SEM (cell line): ENCODE data around the genes TRIM67 and NTPCR.

DNA sequence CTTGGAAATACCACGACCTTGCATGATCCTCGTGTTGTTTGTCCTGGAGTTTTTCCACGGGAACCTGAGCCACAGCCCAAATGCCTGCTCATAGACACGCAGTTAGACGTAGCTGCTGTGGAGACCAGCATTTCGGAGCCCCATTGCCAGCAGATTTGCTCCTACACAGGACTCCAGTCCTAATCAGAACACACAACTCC is 163.2 kb downstream of the GALNT2 start:
- PRO-cap, result no peak

DNA sequence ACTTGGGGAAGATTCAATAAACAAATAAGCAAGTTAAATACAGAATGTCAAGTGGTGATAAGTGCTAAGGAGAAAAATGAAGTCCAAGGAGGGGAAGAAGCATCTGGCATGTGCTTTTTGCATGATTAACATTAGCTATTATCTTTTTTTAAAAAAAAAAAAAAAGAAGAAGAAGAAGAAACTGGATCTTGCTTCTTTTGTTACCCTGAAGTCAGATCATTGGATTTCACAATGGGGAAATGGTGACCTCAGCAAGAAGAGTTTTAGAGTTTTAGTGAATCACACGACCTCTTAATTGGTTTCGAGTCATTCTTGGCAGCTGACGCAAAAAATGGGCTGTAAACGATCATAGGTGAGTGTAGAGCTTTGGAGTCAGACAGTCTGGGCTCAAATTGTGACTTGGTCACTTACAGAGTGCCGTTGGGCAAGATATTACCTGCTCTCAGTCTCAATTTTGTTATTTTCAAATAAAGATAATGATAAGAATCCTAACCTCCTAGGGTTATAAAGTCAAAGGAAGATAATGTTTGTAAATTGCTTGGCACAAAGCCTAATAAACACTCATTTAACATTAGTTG is 33.3 kb upstream of the PGBD5 start:
- PRO-cap, result no peak

DNA sequence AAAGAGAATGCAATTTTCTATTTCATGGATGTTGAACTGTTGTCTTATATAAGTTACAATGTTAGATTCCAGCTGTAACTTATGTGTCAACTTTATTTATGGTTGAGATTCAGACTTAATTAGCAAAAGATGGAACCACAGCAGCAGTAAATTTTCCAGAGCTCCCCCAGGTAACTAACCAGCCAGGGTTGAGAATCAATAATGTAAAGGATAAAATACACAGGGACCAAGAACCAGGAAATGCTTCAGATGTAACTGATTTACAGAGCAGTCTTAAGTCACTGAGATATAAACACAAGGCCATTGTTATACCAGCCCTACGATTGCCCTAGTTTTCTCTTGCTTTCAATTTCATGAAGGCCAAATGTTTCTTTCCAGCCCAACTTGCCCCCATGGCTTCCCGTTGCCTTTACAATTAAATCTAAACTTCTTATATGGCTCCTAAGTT is 70.2 kb upstream of the COG2 start:
- PRO-cap, result no peak

DNA sequence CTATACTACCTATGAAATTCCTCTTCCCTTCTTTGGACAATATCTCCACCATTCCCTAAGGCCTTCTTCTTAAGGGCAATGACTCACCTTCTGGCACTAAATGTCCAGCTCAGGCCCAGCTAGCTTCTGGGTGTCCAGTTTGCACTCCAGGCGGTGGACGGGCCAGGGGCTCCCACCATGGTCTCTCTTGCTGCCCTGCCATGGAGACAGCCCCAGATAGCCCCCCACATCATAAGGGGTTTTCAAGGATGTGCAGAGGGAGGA is 43.8 kb downstream of the C1orf198 start:
- PRO-cap, result no peak

DNA sequence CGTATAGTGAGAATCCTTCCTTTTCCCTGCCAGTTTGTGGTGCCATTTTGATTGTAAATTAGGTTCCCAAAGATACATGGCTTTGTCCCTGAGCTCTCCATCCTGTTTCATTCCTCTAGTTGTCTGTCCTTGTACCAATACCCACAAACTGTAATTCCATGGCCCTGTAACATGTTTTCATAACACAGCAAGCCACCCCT is 33.4 kb downstream of the C1orf198 start:
- PRO-cap, result no peak

DNA sequence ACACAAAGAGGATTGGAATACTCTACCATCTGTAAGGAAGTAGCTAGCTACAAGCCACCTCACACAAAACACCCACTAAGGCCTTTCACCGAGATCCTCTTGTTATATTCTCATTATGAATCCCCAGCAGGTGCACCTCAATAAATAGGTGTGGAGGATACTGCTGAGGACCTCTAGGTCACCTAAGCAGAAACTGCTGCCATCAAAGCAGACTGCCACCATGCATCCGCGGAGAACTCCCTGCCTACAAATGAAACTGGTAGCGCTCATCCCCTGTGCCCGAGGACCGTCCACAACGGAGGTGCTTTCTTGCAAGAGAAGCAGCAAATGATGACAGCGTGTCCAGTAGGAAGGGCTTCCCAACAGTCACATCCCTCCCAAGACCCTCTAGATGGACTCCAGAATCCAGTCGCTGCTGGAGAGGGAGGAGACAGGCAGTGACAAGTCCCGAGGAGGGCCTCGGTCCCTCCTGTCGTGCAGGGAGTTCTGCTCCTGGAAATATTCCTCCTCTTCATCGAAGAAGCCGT is 20.5 kb downstream of the FAM89A start:
- PRO-cap, result no peak

- PRO-cap, result no peak
Observed at GRCh38 chr1:231161662-231162445, at the start of gene TRIM67. TSS of gene TRIM67 (plus strand) at chr1:231162058.

GRCh38 chr1:231317650-231318094 is 20.0 kb downstream of the EXOC8 start:
- PRO-cap, result no peak

- PRO-cap, result no peak
Observed at GRCh38 chr1:231364197-231364876, 26.2 kb downstream of the SPRTN start.

DNA sequence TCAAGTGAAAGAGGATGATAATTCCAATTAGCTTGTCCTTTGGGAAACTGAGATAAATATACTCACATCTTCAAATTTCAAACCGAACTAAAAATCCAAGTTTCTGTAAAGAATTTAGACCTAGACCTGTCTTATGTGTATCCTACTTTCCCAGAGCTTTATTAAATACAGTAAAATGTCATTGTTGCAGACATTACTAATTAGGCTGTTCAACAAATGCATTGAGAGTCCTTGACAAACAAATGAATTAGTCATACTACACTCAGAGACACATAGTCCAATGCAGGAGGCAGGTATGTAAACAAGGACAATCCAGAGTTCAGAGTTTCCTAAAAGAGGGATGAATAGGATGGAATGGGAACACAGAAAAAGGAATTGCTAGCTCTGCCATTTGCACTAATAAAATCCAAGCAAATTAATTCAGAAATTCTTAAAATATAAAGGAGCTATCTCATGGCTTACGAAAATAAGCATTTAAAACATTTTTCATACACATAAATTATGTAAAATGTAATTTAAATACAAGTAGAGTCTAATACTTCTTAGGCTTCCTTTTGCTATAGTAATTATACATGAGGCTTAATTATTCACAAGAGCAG is 1.6 kb upstream of the EGLN1 start:
- PRO-cap, result no peak

DNA sequence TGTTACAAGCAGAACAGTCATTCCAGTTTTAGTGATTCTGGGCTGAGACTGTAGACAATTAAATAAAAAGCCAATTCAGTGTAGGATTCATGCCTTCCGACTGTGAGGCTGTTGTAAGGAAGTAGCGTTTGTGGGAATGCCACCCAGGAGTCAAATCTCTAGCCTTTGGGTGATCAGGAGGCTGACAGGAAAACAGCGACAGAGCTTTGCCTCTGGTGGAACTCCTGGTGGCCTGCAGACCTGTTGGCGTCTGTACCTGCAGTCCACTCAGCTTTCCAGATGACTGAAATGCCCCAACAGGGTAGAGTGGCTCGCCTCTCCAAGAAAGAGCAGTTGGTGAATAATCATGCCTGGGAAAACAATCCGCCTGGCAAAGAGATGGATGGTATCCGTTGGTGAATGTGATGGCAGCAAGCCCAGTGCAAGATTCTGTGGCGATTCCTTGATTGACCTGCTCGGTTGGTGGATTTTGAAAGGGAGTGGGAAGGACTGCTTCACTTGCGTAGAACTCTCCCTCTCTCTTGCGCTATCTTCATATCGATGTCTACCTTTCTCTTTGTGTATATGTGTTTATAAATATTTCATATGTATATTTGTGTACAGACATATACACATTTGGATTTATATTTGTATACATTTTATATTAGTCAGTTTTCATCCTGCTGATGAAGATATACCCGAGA is 58.2 kb downstream of the DISC1 start:
- PRO-cap, result no peak

DNA sequence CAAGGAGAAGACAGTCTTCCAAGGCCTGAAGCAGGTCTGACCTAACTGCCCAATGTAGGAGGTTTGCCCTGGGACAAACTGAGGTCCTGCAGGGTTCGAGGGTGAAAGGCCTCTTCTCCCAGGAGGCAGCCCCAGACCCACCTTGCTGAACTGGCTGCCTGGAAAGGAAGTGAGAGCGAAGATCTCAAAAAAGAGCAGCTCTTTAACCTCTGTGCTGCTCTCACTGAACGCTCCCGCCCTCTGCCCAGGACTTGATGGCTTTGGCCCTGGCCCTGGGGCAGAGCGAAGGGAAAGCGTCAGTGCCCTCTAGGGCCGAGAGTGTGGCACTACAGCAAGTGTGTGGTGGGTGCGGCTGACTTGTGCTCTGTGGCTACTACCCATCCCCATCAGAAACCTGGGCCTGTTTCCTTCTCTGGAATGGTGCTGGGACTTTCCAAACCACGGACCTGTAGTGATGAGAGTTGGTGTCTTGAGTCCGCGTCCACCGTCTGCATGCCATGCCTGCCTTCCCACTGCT is 180.0 kb downstream of the DISC1 start:
- PRO-cap, result no peak

DNA sequence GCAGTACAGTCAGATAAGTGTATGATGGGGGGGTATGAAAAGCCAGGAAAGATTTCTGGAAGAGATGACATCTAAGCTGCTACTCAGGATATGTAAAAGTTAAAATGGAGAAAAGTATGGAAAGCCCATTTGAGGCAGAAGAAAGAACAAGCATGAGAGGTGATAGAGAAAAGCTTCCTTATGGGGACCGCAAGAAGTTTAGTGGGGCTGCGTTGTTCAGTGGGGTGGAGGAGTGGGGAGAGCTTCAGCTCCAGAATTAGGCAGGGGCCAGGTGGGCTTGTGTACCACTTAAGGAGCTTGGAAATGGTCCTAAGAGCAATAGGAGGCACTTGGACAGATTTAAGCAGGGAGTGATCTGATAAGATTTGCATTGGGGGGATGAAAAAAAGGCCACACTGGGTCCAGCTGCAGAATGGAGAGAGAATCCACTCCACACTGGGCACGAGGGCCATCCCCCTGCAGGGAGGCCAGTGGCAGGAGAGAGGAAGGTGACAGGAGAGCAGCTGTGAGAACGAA is 216.6 kb downstream of the DISC1 start:
- PRO-cap, result no peak

GRCh38 chr1:232373395-232373914 is 256.5 kb downstream of the SIPA1L2 start:
- PRO-cap, result no peak

GRCh38 chr1:232431939-232432736 is 197.8 kb downstream of the SIPA1L2 start:
- PRO-cap, result no peak

DNA sequence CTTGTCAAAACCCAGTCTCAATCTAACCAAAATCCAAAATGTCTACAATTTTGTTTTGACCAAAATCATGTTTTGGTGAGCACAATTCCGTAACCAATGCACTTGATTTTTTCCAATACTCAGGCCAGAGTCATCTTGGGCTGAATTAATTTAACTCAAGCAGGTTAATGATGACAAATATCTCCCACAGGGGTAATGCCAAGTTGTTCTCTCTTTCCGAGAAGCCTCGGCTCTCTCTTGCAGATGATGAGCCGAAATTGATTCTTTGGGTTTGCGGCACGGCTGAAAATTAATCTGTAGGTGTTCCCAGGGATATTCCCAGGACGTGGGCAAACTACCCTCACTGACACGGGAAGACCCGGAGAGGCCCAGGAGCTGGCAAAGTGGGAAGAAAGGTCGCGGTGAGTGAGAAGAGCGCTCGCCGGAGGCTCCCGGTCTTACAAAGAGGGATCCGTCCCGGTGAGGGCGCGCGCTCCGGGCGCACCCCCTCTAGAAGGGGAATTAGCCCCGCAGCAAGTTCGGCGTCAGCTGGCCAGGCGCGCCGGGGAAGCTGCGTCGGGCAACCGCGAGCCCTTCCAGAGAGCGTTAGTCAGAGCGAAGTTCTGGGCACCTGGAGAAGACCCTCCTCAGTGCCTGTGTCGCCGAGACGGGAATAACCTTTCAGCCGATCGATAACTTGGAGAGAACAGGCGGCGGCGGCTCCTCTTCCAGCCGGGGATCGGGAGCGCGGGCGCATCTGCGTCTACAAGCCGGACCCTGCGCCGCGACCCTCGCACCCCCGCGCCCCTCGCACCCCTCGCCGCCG is 785 bp downstream of the SIPA1L2 start:
- PRO-cap, result no peak

- PRO-cap, result no peak
Observed at GRCh38 chr1:232687248-232687586, 57.3 kb upstream of the SIPA1L2 start.

DNA sequence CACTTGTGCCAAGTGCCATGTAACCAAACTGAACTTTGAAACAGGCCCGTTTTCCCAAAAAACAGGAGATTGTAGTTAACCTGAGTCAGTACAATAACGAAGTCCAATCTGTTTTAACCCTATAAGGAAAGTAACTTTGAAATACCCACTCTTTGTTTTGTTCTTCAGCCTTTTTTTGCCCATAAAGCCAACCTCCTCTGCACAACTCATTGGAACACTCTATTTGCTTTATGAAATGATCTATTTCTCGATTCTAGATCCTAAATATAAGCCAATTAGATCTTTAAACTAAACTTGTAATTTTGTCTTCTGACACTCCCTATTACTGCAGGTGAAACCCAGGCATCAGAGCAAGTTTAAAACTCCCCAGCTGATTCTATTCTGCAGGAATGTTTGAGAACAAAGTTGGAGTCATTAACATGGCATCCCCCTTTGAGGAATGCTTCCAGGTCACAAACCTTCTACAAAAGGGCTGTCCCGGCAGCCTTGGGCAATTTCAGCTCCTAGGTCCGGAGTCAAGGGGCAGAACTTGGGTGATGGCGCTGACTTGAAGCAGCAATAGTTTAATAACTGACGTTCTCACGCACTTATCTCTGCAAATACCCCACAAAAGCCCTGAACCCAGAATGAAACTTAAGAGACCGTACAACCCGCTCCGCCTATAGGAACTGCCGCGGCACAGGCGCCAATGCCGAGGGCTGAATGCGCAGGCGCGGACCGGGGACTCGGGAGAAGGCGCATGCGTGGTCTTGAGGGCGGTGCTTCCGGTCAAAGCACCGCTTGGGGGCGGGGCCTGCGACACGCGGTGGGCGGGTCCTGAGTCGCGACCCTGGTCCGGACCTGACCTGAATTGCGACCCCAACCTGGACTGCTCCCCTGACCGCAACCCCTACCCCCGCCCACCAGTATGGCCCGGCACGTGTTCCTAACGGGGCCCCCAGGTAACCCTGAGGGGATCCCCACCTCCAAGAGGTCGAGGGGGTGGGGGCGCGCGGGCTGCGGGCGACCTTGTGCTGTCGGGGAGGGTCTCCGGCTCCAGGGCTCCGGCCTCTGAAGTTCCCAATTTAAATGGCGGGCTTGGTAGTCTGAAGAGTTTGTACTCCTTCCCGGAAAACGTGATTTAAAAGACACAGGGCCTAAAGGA is at the start of gene NTPCR:
Gene NTPCR (plus strand): TSS at position 808 of the 1,144 bp plus-strand sequence.
- PRO-cap, result bidirectional peak, plus-strand start at position 798 of the sequence, minus-strand start at position 670 of the sequence

- PRO-cap, result no peak
Observed at GRCh38 chr1:232968817-232969493, 18.5 kb downstream of the NTPCR start.

GRCh38 chr1:233341051-233341340 is 13.5 kb downstream of the MAP3K21 start:
- PRO-cap, result no peak